Glomerular endothelial cell (primary cell): ENCODE data around the gene C17orf99.

DNA sequence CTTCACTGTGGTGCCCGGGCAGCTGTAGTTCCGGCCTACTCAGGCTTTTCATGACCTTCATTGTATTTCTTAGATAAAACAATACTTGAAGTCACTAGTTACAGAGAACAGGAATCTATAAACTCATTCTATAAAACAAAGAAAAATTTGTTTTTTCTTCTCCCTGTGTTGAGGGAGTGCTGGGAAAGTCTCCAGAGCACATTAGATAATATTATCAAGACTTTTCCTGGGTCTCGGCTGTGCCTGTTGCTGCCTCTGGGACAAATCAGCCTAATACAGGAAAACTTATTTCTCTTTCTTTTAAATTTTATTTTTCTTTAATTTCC lies 34.7 kb downstream of the SEC14L1 start:
- RAMPAGE, long total RNA: no peak

DNA sequence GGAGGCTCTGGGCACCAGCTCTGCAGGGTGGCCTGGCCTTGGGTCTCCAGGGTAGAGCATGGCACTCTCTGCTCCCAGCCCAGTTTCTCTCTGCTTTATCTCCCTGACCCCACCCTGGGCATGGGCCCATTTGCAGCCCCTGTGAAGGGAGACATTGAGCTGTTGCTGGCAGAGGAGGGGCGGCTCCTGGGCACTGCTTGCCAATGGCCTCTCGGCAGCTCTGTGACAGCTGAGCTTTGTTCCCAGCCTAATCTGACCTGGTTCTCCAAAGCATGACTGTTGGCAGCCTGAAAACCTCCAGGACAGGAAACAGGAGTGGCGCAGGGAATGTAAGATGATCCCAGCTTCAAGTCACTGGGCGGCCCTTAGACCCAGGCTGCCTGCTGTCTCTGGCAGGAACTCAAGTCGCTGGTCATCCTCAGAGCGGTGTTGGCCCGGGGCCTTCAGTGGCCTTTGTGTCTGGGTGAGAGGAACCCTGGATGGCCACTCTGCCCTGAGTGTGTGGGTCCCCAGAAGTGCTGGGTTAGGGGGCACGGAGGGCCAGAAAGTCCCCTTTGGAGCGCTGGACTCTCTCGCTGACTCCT lies 6.3 kb downstream of the SEPTIN9 start:
- RAMPAGE, long total RNA: no peak

- RAMPAGE, long total RNA: no peak
Observed at GRCh38 chr17:77313038-77313721, 31.9 kb downstream of the SEPTIN9 start.

DNA sequence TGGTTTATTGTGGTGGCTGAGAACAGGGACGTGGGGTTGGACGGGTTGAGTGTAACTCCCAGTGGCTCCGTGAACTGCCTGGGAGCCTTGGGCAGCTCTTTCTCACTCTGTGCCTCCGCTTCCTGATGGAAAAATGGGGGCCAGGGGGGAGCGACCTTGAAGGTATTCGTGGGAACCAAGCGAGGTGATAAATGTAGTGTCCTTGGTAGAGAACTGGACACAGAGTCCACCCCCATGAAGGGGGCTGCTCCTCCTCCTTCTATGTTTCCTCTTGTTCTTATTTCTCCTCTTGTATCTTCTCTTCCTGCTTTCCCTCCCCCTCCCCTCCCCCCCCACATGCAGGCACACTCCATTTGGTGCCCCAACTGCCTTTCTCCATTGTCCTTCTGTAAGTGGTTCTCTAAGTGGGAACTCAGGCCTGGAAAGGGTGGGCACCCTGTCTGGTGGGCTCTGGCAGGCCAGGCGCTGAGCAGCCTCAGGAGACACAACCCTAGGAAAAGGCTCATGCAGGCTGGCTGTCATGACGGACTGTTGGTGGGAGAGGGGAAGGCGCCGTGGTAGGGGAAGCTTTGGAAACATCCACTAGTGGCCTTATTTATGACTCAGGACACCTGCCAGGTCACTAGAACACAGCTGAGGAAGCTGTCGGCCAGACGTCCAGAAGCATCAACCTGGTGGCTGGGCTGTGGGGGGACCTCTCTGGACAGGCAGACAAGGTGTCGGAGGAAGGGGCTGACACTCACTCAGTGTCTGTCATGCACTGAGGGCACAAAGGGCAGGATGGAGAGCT lies 75.3 kb downstream of the SEPTIN9 start:
- RAMPAGE, long total RNA: no peak

GRCh38 chr17:77371895-77372354 lies 90.6 kb downstream of the SEPTIN9 start:
- RAMPAGE, long total RNA: no peak

GRCh38 chr17:77408850-77409756 lies 127.8 kb downstream of the SEPTIN9 start:
- RAMPAGE, long total RNA: no peak

DNA sequence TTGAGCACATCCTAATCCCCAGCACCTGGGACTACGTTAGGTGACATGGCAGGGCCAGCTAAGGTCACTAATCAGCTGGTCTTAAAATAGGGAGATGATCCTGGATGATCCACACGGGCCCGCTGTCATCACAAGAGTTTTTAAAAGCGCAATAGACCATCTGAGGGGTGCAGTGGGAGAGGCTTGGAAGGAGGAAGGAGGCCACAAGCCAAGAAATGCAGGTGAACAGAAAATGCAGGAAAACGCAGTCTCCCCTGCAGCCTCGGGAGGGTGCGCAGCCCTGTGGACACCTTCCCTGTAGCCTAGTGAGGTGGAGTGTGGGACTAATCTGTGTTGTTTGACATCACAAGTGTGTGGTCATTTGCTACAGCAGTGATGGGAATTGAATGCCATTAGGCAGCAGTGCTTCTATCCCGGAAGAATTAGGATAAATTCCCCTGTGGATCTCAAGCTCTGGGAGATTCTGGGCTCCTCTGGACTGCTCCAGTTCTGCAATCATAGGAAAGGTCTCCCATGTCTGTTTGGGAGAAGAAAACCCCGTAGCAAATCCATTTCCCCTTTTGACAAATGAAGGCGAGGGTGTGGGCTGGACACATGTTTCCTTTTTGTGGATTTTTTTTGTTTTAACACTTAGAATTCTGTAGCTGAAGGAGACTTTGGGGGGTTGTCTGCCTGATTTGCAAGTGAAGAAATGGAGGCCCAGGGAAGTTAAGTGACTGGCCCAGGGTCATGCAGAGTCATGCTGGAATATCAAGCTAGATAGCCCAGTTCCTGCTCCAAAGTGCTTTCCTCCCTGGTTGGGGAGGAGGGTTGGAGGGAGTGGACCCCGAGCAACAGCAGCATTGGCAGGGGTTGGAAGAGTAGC lies 157.3 kb downstream of the SEPTIN9 start:
- RAMPAGE, long total RNA: no peak

DNA sequence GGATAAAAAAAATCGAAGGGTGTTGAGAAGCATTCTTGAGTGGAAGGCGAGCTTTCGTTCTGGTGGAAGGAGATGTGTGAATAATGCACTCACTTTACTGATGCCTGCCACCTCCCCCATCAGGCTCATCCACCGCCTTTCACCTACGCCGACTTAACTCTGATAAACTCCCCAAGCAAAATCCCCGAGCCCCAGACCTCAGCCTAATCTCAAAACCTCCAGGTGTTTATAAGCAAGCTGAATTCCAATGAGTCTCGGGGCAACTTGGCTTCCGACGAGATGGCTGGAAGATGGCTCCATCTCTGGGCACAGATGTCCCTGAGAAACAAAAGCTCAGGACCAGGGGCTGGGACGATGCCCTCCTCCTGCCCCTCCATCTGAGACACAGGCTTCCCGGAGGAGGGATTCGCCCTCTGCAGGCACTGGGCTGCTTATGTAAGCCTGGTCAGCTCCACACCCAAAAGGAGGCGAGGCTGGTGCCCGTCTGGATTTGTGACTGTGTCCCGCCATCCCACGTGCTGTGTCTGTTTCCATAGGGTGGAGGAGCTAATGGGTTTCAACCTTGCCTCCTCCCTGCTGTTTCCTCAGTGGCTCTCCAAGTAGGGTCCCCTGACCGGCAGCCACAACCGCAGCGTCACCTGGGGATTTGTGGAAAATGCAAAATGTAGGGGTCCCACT lies 290.9 kb downstream of the SEPTIN9 start:
- RAMPAGE, long total RNA: no peak

GRCh38 chr17:77872207-77872692 lies 86.3 kb upstream of the TNRC6C start:
- RAMPAGE, long total RNA: no peak

DNA sequence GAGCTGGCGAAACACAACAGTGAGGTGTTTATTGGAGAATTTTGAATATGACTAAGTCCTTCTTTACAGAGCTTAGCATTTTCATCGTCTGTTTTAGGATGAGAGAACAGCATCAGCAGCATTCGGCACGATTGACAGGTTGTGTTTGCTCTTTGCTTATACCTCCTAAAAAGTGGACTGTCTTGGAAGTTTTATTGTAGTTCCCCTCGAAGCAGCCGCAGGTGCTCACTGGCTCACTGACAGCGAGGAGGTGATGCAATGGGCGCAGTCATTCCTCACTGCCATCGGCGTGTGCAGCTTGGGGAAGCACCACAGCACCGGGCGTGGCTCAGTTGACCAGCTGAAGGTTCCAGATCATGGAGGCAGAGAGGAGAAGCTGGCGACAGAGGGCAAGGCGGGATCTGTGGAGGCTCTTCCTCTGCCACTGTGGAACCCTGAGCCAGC lies 72.2 kb upstream of the TNRC6C start:
- RAMPAGE, long total RNA: no peak

DNA sequence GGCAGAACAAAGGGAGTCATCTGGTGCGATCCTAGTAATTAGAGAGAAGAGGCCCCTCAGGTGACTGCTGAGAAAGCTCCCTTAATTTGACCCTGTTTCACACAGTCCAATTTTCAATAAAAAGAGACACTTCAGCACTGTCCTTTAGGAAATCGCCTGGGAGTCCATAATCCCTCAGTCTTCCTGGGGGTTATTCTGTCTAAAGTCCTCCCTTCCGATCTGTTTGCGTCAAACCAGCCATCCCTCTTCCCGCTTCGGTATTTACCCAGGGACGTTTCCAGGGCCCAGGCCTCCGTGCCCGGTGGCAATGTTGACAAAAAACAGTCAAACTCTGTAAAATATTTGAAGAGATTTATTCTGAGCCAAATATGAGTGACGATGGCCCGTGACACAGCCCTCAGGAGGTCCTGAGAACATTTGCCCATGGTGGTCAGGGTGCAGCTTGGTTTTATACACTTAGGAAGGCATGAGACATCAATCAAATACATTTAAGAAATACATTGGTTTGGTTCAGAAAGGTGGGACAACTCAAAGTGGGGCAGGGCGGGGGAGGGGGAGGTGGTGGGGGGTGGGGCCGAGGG lies 23.2 kb upstream of the TNRC6C start:
- RAMPAGE, long total RNA: no peak

DNA sequence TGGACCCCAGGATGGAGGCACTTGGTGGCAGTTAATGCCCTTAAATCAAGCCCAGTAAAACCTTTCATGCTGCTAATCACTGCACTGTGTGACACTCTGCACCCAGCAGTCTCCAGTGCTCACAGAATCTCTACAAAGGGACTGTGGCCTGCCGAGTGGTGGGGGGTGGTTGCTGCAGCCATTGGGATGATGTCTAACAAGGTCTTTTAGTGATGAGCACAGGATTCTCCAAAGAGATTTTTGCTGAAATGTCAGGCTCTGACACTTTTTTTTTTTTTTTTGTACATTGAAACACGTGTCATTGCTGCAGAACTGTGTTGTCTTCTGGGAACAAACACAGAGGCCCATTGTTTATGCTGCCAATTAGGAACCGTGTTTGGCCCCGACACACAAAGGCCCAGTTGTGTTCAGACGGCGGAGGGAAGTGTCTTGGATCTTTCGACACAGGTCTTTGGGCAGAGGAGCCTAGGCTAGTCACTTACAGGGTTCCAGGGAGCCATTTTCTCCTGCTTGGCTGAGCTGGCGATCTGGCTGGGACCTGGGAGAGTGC lies 16.2 kb upstream of the TNRC6C start:
- RAMPAGE, long total RNA: no peak

DNA sequence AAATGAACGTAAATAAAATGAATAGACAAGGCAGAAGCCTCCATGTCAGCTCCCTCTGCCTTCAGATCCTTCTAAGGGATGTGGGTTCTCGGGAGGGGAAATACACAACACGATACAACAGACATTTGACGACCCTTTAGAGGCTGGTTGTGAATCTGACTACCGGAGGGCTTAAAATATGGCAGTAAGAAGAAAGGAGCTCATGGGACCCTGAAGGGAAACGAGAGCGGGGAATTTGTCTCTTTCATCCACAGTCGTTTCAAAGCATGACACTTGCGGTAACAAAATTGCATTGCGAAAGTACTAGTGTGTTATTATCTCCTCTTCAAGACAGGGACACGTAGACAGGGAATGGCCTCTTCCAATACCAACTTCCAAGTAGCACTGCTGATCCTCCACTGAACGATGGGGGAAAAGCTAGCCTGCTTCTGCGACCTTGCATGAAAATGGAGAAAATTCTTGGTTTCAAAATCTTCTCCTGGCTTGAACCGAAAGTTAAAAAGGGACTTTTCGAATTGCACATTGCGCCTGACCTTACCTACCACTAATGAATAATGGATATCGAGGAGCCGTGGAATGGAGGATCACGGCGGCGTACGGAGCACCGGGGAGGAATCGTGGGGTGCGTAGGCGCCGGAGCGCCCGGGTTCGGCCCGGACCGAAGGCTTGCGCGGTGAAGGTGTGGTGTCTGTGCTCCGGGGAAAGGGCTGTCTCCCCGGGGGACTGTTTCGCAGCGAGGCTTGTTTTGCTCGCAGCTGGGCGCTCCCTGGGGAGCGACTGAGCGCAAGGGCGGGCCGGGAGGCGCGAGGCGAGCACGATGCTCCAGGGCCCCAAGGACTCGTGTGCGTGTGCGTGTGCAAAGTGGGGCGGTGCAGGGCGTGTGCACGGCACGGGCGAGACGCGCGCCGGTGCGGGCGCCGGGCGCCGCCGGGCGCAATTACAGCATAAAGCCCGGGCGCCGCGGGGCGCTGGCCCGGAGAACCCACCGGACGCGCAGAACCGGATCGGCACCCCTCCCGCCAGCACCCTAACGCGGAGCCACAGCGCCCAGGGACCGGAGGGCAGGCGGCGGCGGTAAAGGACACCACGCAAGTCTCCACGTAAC lies 904 bp upstream of the TNRC6C start:
- RAMPAGE, long total RNA: no peak

GRCh38 chr17:78038718-78039551 lies 80.4 kb downstream of the TNRC6C start:
- RAMPAGE, long total RNA: no peak

GRCh38 chr17:78040472-78041482 lies 82.3 kb downstream of the TNRC6C start:
- RAMPAGE, long total RNA: no peak

DNA sequence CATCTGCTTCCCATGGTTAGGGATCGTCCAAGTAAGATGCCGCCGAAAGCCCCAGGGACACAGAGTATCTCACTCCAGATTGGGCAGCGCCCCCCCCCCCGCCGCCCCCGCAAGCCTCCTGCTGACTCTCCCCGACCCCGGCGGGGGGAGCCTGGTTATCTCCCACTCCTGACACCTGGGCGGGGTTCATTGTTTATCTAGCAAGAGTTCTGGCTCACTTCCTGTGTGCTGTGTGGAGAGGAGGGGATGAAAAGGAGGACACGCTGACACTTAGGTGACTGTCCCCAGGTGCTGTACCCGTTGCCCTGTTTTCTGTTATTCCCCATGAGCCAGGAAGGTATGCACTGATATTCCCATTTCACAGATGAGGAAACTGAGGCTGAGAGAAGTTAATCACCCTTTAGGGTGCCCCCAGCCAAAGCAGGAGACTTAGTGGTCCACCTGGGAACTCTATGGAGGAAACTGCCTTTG lies 508 bp upstream of the TMC6 start:
- RAMPAGE, long total RNA: no peak

- RAMPAGE, long total RNA: no peak
Observed at GRCh38 chr17:78146053-78146598, at the start of gene C17orf99. Gene C17orf99, plus strand, starts transcription at chr17:78146385.

GRCh38 chr17:78313454-78314736 lies 46.0 kb downstream of the SOCS3 start:
- RAMPAGE, long total RNA: no peak

GRCh38 chr17:78315271-78316332 lies 44.3 kb downstream of the SOCS3 start:
- RAMPAGE, long total RNA: no peak

- RAMPAGE, long total RNA: no peak
Observed at GRCh38 chr17:78332975-78333271, 27.0 kb downstream of the SOCS3 start.